Measurements from ENCODE around the gene ABCA6.

DNA sequence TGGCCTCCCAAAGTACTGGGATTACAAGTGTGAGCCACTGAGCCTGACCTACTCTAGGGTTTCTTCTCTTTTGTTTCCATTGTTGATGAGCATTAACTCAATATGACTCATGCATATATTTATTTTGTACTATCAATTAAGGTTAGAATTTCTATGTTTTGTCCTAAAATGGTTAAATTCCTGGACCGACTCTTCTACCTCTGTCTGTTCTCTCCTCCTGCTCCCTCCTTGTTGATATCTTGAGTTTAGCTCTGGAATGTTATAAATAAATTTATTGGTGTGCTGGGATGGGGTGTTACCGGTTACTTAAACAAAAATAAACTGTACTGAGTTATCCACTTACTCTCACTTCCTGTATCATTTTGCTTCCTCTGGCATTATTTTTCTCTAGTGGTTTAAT lies 120.2 kb downstream of the ABCA8 start:
- RRBS, result no CpG with 5 or more reads among the region's 2 CpGs

DNA sequence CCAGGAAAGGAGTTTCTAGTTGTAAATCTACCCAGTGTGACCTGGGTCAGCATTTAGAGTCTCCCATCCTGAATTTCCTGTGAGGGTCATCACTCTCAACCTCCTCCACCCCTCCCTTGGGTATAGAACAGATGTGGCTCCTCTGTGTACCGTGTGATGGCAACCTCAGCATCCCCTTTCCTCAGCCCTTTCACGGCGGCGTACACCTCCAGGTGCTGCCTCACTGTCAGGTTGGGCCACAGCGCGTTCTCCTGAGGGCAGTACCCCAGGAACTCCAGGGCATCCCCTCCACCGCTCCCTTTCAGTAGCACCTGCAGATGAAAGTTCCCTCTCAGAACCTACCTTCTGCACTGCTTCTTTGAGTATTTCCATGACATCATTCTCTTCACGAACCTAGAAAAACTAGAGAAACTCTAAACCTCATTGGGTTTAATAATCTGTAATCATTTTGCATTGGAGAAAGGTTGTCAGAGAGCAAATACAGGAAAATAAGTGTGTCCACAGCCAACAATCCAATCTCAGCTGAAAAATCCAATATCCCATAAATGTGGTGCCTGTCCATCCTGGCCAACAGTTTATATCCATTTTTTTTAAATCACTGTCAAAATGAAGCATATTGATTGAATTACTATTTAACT lies 77.7 kb downstream of the ABCA8 start:
- RRBS, result no CpG with 5 or more reads among the region's 8 CpGs

DNA sequence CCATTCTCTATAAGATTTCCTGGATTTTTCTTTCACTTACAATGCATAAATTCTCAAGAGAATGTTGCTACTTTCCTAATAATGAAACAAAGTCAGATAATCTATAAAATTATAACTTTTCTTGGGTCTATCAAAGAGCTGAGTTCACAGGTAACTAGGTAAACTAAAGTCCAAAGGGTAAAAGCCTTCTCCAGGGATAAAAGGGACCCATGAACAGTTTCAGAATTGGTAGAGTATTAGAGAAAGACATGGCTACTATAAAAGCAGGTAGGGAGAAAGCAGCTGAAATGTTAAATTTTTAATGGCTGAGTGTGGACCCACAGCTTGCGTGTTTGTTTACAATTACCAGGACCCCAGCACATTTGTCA lies 11.7 kb downstream of the ABCA8 start:
- RRBS, result no CpG with 5 or more reads among the region's 1 CpG

GRCh38 chr17:68963187-68963523 lies 8.0 kb upstream of the ABCA8 start:
- RRBS, result no CpG with 5 or more reads among the region's 13 CpGs

DNA sequence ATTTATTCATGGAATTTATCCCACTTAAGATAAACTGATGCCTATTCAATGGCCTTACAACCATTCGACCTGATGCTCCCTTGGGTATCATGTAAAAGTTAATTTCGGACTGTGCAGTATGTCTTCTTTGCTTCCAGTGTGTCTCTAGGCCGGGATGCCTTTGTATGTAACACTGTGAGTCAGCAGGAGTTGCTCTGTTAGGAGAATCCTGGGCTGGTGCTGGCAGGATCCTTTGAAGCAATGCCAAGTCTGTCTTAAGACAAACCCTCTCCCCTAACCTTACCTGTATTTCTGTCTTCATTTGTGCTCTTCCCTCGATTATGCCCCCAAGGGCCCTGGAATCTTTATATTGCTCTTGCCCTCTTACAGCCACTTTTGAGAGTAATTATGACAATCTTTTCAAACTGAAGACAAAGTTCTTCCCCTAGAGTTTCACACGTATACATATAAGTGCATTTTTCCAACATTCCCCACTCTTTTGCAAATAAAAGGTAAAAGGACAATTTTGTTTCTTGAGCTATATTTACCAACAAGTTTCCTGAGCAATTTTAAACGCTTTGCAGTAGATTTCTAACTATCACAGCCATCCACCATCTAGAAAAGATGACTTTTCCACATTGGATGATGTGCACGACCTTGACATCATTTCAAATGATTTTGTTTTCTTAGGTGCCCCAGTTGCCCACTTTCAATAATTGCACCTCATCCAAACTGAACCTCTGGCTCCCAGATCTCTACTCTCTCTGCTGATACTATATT lies 38.1 kb upstream of the ABCA8 start:
- RRBS, result no CpG with 5 or more reads among the region's 7 CpGs

- RRBS, result no CpG with 5 or more reads among the region's 3 CpGs
These were observed 42.5 kb downstream of the ABCA9 start for GRCh38 chr17:69018234-69018619.

GRCh38 chr17:69141644-69142398 lies at the start of gene ABCA6:
TSS of gene ABCA6 (minus strand) at chr17:69141895.
- RRBS, result no CpG with 5 or more reads among the region's 4 CpGs

DNA sequence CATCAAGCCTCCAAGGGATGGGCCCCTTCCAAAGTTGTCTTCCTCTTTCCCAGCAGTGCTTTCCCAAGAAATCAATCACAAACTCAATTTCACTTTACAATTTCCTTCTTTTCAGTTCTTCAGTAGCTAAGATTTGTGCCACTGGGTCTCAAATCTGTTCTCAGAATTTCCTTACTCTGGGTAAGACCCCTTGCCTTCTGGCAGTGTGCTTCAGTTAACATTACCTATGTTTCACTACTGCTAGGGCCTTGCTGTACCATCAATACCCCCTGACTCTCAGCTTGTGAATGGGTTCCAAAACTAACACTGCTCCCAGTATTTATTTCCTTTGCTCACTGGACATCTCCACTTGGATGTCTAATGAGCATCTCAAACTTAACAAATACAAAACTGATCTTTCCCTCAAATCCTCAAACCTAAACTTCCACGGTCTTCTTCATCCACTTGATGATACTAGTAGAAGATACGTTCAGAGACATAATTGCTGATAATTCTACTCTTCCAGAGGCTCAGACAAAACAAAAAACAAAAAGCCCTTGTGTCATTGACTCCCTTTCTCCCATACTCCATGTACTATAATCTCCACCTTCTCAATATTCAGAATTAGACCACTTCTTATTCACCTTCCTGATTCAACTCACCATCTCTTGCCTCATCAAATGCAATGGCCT lies 12.2 kb upstream of the ABCA10 start:
- RRBS, result no CpG with 5 or more reads among the region's 2 CpGs

DNA sequence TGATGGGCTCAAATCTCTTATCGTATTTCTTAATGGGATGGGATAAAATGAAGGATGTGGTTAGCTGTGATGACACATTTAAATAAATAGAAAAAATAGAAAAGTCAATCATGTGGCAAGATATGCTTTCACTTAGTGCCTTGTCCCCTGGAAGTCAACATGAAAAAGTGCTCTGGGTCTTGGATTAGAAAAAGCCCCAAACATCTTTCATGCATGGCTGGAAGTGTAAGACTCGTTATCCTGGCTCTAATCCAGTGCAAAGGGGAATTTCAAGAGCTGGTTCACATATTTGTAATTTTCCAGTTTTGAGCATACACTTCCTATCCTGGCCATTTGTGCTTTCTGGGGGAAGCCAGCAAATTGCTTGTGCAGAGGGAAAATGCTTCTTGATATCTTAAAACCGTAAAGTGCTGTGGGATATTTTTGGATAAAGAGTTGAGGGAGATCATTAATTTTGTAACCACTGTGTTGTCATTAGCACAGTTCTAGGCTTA lies 160.9 kb downstream of the MAP2K6 start:
- RRBS, result no CpG with 5 or more reads among the region's 3 CpGs

DNA sequence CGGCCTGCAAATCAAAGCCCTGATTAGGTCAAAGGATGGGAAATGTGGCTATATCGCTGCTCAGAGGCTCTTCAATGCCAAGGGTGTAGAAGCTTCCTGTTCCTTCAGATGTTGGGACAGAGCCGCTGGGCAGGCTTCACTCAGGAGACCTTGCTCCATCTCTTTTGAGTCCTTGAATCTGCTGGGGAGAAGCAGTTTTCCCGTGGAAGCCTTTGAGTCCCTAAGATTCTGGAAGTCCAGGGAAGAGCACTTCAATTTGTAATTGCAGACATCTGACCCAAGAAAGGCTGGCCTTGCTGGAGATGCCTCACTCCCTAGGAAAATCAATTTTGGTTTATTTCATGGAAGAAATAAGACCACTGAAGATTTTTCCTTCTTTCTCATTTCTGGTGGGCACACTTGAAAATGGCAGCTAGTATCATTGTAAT lies 174.0 kb upstream of the KCNJ16 start:
- RRBS, result no CpG with 5 or more reads among the region's 4 CpGs

DNA sequence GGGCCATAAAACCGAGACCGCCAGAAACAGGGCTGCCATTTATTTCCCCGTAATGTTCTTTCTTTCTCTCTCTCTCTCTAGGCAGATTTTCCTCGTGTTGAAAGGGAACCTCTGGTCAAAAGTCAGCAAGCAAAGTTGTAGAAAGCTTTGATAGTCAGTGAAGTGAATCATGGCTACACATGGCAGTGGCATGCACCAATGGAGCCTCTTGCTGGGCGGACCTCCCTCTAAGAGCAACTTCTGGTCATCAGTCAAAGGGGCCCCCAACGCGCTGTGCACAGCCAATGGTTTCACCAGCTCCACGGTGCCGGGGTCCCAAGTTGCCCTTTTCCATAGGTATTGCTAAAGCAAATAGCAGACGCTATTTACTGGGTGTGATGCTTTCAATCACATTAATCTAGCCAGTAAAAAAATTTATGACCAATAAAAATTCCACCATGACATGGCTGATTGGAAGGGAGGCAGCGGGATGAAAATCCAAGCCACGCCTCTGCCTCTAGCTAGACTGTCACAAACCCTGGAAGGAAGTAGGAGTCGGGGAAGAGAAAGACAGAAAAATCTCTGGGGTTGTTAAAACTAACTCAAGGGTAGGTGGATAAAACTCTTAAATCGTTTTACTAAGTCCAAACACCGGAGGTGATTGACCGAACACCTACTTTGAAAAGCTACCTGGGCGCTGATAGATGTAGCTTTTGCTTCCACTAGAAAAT lies 680.3 kb upstream of the SOX9 start:
- RRBS, result no CpG with 5 or more reads among the region's 17 CpGs

DNA sequence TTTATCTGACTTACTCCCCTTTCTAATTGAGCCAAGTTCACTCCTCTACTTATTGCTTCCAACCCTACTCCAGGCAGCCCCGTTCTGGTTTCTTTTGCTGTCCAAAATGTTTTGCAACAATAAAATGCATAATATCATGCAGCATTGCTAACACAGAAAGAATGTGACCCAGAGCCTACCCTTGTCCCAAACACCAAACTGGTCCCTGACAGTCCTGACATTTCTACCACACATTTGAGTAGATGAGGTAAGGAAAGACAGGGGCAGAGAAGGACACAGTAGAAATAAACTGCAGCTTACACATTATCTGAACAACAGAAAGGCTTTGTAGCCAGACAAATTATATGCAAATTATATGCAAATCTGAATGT lies 31.6 kb downstream of the SOX9 start:
- RRBS, result no CpG with 5 or more reads among the region's 1 CpG

DNA sequence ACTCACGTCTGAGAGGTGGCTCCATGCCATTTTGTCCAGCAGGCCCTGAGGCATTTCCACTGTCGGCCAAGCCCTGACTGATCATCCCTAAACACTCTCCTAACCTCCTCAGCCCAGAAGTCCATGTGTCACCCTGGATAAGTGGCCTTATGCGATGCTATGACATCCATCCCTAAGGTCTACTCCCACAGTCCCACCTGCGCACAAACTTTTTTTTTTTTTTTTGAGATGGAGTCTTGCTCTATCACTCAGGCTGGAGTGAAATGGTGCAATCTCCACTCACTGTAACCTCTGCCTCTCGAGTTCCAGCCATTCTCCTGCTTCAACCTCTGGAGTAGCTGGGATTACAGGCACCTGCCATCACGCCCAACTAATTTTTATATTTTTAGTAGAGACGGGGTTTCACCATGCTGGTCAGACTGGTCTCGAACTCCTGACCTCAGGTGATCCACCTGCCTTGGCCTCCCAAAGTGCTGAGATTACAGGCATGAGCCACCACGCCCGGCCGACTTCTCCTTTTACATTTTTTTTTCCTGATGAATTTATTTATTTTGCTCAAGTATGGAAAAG lies 429.7 kb downstream of the SOX9 start:
- RRBS, result no CpG with 5 or more reads among the region's 11 CpGs

GRCh38 chr17:72578250-72578531 lies 457.4 kb downstream of the SOX9 start:
- RRBS, result no CpG with 5 or more reads among the region's 1 CpG

GRCh38 chr17:72591178-72592020 lies 470.6 kb downstream of the SOX9 start:
- RRBS, result 1% methylated on average over 17 of the region's 55 CpGs

- RRBS, result no CpG with 5 or more reads among the region's 10 CpGs
These were observed 482.2 kb downstream of the SOX9 start for GRCh38 chr17:72602853-72603536.

DNA sequence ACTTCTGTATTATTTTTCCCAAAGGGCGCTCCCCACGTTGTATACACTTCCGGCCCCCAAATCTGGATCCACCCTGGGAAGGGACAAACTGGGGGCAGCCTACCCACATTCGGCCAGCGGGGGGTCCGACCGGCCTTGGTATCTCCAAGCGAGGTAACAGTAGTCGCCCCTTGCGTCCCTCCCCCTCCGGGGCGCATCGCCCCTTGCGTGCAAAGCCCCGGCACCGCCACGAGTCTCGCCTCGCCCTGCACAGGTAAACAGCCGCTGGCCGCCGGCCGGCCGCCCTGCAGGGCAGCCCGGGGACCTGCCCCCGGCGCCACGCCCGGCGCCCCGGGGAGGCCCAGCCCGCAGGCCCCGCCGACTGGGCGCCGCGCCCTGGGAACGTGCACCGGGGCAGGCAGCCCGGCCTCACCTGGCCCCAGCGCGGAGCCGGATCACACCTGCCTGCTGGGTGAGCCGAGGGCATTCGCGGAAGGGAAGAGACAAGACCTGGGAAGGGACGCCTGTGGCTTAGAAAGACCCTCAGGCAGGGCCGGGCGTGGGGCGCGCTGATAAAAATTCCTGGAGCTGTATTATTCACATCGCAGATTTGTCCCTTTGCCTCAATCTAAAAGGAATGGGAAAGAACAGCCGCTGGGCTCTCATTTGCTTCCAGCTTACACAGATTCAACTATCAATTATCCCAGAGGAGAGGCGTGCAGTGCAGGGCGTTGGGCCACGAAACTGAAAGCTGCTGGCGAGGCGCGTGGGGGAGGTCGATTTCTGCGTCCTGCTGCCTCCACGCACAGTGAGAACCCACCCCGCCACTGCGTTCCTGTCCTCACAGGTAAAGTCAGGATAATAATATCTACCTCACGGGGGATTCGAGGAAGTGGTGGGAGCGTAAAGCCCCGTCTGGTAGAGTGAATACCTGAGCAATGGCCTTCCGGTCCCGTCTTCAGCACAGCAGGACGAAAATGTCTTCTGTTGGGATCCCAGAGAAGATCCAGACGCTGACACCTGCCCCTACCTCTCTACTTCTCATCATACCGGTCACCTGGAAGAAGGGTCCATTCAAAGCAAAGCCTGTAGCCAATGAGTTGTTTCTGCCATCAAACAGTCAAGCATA lies 451.9 kb downstream of the SLC39A11 start:
- RRBS, result 26% methylated on average over 34 of the region's 73 CpGs

DNA sequence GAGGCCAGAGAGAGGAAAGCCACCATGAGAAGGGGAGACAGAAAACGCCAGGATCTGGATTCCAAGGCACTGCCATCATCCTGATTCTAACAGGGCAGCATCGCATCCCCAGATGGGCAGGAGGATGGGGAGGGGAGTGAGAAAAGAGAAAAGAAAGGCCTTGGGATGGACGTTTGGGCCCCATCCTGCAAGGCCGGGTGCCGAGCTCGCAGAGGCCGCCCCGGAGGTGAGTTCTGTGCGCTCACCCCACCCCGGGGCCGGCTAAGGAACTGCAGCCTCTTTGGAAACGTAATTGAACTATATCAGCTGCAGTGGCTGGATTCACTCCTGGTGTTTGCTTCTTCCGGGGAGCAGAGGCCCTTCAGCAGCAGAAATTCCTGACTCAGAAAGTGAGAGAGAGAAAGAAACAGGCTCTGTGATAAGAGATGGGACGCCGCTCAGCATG lies 8.6 kb upstream of the SSTR2 start:
- RRBS, result 3% methylated on average over 3 of the region's 15 CpGs

GRCh38 chr17:73237818-73238180 lies 5.6 kb downstream of the C17orf80 start:
- RRBS, result no CpG with 5 or more reads among the region's 6 CpGs

All from retinal pigment epithelial cell (primary cell).